Caco-2 (cell line): ENCODE results near the genes REPS2, CDKL5 and PHKA2.

DNA sequence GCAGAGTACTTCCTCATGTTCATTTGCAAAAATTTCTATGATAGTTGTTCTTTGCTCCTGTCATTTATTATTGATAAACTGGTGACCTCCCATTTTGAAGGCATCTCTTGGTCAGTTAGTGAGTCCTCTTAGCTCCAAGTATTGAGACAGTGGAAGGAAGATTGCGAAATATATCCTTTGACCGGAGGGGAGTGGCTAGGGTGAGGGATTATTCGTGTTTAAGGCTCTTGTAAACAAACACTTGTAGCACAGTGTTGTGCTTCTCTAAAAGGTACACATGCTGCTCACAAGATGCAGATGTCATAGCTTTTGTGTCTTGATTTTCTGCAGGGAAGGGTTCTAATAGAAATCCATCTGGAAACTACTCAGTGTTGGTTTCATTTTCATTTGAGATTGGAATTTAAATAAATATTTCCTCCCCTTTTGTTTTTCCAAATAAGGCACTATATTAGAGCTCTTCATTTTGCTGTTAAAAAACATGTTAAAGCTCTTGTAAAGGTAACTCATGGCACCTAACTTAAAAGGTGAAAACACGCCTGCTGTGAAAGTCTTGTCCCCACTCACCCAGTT, 21.8 kb downstream of the TXLNG start:
- PRO-cap = no peak
- RRBS = no CpG with 5 or more reads among the region's 4 CpGs

GRCh38 chrX:16818372-16818891, 32.2 kb downstream of the TXLNG start:
- PRO-cap = no peak
- RRBS = no CpG with 5 or more reads among the region's 3 CpGs

DNA sequence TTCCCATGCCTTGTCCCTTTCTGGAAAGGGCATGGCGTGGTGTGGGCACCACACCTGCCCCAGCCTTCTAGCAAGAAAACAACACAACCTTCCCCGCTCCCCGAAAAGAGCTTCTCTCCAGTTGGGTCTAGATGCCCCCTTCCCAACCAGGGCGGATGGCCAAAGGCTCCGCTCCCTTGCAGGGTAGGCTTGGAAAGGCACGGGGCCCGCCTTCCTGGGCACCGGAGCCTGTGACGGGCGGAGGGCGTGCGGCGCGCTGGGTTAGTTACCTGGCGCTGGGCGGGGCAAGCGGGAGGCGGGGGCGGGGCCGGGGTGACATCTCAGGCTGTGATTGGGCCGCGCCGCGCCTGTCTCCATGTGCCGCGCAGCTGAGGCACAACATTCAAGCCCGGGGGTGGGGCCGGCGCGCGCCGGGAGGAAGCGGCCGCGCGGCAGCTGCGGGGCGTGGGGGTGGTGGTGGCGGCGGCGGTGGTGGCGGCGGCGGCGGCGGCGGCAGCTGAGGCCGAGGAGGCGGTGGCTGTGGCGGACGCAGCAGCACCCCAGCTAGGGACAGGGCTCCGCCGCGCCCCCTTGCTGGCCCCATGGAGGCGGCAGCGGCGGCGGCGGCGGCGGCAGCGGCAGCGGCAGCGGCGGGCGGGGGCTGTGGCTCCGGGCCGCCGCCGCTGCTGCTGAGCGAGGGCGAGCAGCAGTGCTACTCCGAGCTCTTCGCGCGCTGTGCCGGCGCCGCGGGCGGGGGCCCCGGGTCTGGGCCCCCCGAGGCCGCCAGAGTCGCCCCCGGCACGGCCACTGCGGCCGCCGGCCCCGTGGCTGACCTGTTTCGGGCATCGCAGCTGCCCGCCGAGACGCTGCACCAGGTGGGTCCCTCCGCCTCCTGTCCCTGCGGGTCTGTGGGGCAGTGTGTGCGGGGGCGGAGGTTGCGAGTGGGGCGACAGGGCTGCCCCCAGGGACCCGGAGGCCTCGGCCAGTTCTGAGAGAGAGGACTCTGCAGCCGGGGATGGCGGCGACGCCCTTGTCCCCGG, at the start of gene REPS2:
Gene REPS2, plus strand, starts transcription at position 378 of the 1,019 bp plus-strand sequence.
- PRO-cap = unidirectional peak, plus-strand start at position 385 of the sequence
- RRBS = 3% methylated on average over 37 of the region's 109 CpGs

GRCh38 chrX:16947300-16947721, 853 bp downstream of the REPS2 start:
- PRO-cap = no peak
- RRBS = 11% methylated on average over 2 of the region's 9 CpGs

- PRO-cap = no peak
- RRBS = no CpG with 5 or more reads among the region's 11 CpGs
Measured at GRCh38 chrX:17115372-17115752, 168.9 kb downstream of the REPS2 start.

DNA sequence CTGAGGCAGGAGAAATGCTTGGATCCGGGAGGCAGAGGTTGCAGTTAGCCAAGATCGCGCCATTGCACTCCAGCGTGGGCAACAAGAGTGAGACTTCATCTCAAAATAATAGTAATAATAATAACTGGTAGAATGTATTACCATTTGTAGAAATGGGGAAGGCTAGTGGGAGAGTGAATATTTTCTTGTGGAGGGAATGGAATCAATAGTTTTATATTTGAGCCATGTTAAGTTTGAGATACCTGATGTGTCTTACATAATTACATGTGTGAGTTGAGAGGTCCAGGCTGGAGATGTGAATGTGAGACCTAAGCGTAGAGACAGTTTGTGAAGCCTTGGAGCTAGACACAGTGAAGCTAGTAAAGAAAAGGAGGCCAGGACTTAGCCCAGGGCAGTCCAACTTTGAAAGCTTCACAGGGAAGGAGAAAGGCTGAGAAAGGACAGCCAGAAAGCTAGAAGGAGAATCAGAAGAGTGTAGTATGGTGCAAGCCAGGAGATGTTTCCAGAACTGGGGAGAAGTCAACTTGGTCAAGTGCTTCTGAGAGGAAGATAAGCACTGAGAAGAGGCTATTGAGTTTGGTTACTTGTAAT, 4.8 kb downstream of the NHS start:
- PRO-cap = no peak
- RRBS = no CpG with 5 or more reads among the region's 5 CpGs

- PRO-cap = no peak
- RRBS = no CpG with 5 or more reads among the region's 1 CpG
Measured at GRCh38 chrX:17718348-17719077, 18.8 kb upstream of the SCML1 start.

DNA sequence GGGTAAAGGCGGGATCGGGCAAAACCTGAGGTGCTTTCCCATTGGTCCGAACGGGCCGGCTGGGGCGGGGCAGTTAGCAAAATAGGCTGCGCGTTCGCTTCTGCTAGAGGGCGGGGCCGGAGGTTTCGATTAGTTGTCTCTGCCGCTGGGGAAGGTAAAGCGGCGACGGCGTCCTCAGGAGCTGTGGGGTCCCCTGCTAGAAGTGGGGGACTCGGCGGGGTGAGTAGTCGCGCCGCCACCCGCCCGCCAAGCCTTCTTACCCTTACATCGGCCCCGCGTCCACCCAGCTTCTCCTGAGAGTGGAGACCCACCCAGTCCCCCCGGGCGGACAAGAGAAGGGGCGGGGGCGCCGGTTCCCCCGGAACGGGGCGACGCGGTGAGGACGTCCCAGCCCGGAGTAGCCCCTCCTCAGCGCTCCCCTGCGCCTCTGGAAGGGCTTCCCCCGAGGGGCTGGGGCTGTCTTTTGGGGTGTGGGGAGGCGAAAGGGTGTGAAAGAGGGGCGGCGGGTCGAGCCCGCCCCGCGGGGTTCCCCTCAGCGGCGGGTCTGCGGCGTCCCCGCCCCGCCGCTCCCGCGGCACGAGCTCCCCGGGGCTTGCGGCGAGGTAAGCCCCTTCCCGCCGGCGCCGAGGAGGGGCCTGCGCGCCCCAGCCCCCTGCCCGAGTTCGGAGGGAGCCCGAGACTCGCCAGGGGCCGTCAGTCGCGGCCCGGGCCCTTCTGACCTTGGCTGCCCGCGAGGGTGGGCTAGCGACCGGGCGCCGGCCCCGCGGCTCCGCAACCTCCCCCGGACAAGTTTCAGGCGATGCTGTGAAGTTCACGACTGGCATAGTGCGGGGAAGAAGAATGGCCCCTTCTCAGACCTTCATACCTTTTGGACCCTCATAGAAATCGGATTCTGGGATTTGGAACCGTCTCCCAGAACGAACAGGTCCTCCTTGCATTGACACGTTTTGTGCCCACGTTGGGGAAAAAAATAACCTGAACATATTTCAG, at the start of gene CDKL5:
Gene CDKL5, plus strand, starts transcription at position 132 of the 990 bp plus-strand sequence.
- PRO-cap = bidirectional peak, plus-strand start at position 132 of the sequence, minus-strand start outside the sequence
- RRBS = 2% methylated on average over 22 of the region's 94 CpGs

DNA sequence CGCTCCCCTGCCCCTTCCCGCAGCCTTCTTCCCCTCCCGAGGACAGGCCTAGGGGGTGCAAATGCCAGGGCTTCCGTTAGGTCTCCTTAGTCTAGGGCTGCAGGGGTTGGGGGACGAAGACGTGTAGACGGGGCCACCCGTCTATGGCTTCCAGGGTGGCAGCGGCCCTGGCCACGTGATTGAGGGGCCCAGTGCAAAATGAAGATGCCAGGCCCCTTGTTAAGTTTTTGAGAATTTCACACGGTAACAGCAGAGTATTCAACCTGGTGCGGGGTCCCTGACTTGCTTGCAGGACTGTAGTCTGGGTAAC, 3.5 kb upstream of the RS1 start:
- PRO-cap = no peak
- RRBS = no CpG with 5 or more reads among the region's 12 CpGs

DNA sequence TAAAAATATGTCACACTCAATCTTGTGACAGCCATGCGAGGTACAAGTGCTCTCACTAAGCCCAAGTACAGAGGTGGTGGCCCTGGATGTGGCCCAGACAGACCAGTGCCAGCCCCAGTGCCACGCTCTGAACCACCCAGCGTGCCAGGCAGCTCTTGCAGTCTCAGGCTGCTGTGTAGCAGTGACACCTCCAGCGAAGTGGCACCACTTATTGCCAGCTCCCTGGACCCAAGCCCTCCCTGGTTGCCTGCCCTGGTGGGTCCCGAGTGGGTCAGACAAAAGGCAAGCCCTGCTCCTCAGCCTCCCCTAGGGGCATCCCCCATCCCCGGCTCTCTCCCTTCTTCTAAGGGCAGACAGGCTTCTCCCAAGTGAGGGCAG, 100.2 kb downstream of the PHKA2 start:
- PRO-cap = no peak
- RRBS = no CpG with 5 or more reads among the region's 6 CpGs

- PRO-cap = no peak
- RRBS = no CpG with 5 or more reads among the region's 9 CpGs
Measured at GRCh38 chrX:18931419-18931935, 52.4 kb downstream of the PHKA2 start.

- PRO-cap = no peak
- RRBS = no CpG with 5 or more reads among the region's 8 CpGs
Measured at GRCh38 chrX:18981022-18981742, 2.7 kb downstream of the PHKA2 start.

- PRO-cap = bidirectional peak, plus-strand start at chrX:18984232, minus-strand start at chrX:18984083; bidirectional peak, plus-strand start at chrX:18984750, minus-strand start at chrX:18984603
- RRBS = 3% methylated on average over 43 of the region's 108 CpGs
Measured at GRCh38 chrX:18983741-18984824, at the start of gene PHKA2. Gene PHKA2 (minus strand): TSS chrX:18984114.

DNA sequence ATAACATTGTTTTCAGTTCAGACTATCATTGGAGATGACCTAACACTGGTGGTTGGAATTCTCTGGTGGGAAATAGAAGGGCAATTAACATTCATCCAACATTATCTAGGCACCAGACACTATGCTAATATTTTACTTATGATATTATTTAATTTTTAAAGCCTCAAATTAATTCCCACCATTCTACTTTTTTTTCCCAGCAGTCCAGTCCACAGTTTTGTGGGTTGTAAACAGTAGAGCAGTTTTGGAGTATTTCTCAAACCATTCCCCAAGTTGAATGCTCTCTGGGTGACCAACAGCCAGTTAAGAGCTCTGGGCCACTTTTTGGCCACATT, 66.6 kb downstream of the MAP3K15 start:
- PRO-cap = no peak

DNA sequence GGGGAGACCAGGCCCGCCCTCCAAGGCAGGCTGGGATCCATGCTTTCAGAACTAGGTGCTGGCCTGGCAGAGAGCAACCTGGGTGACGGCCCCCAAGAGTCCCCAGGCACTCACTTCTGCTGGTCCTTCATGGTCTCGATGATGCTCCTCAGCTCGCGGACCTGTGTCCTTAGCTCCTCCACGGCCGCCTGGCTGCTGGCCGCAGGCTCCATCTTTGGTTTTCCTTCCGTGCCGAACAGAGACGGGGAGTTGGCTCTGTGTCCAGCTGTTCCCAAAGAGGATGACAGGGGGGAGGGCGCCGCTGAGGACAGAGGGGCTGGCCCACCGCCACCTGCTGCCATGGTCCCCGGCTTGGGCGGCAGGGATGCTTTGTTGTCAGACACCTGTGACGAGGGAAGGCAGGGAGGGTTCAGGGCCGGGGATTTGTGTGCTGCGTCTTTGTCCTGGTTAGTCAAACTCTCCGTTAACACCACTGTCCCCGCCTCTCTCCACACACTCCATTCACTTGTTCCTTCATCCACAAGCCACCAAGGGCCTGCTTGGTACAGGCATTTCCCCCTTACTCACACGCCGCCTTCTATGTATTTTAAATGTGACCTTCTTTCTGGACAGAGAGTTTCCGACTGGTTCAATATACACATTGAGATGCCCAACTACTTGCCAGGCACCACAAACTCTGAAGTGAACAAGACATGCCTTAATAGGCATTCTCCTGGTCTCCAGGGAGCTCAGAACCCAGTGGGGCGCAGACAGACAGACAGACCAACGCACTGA, 26.7 kb upstream of the MAP3K15 start:
- PRO-cap = no peak
- RRBS = 100% methylated on average over 4 of the region's 26 CpGs

GRCh38 chrX:19670042-19671431, 155.2 kb upstream of the MAP3K15 start:
- PRO-cap = no peak
- RRBS = no CpG with 5 or more reads among the region's 12 CpGs

GRCh38 chrX:19802743-19803300, 84.6 kb downstream of the SH3KBP1 start:
- PRO-cap = no peak
- RRBS = no CpG with 5 or more reads among the region's 11 CpGs

GRCh38 chrX:20029627-20030164, 38.8 kb upstream of the BCLAF3 start:
- PRO-cap = bidirectional peak, plus-strand start at chrX:20029971, minus-strand start at chrX:20029760
- RRBS = no CpG with 5 or more reads among the region's 3 CpGs

- PRO-cap = no peak
- RRBS = no CpG with 5 or more reads among the region's 3 CpGs
Measured at GRCh38 chrX:20205997-20206404, 60.7 kb downstream of the RPS6KA3 start.

DNA sequence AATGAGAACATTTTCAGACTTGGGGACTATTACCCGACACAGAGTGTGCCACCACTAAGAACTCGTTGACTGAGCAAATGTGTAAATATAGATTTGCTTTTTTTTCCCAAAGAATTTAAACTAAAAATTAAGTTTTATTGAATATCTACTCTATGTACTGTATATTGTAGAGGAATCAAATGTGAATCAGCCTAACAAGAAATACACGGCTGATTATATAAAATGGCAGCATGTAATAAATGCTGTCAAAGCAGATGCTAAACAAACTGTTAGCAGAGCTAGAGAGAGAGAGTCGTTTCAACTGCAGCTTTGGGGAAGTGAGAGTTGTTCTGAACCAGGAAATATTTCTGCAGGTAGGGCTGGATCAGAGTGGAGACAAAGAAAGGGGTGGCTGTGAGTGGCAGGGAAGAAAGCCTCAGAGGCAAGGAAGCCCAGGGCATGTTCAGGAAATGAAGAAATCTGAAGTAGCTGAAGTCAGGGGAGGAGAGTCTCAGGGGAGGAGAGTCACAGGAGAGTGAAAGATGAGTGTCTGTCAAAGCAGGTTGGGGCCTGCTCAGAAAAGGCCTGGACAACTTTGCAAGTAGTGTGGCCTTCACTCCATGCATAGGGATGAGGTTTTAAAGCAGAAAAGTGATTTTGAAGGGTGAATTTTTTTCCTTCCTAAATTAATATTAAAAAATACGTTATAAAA, 48.4 kb upstream of the RPS6KA3 start:
- PRO-cap = no peak
- RRBS = no CpG with 5 or more reads among the region's 5 CpGs